ENCODE measurements around a stretch of chr16.

DNA sequence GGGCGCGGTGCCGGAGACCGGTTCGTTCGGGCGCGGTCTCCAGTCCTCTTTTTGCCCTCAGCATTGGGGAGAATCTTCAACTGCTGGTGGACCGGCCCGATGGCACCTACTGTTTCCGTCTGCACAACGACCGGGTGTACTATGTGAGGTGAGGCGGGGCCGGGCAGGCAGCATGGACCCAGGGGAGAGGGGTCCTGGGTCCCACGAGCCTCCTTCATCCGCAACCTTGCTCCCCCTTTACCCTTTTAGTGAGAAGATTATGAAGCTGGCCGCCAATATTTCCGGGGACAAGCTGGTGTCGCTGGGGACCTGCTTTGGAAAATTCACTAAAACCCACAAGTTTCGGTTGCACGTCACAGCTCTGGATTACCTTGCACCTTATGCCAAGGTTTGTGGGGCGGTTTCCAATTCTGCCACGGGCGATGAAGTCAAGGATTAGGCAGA, 395 bp downstream of the NIP7 start:
- PRO-cap, 2 experiments = no peak in any of the 2 experiments

DNA sequence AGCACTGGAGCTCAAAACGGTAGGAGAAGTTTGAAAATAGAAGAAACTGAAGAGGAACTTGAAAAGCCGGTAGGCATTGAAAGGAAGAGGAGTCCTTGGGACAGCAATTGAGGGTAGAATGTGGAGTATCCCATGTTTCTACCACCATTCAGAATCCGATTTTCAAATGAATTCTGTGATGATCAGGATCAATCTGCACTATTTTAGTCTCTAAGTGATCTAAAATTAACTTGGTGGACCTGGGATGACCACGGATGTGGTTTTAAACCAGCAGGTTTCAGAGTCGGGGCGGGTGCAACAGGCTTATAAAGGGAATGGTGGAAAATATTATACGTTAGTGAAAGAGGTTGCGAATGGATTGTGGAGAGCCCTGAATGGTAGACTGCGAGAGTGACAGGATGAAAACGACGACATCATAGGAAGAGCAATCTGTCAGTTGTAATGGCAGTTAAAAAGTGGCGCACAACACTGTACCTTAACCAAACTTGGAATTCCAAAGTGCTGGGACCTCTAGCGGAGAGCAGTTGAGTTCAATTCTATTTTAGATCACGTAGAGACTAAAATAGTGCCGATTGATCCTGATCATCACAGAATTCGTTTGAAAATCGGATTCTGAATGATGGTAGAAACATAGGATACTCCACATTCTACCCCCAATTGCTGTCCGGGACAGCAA, 1.3 kb upstream of the CYB5B start:
- PRO-cap, 2 experiments = no peak in any of the 2 experiments

- PRO-cap, 2 experiments = no peak in any of the 2 experiments
Observed at GRCh38 chr16:69569247-69569716, 3.5 kb downstream of the NFAT5 start.

GRCh38 chr16:69599513-69600655, 34.1 kb downstream of the NFAT5 start:
- PRO-cap, 2 experiments = no peak in any of the 2 experiments

DNA sequence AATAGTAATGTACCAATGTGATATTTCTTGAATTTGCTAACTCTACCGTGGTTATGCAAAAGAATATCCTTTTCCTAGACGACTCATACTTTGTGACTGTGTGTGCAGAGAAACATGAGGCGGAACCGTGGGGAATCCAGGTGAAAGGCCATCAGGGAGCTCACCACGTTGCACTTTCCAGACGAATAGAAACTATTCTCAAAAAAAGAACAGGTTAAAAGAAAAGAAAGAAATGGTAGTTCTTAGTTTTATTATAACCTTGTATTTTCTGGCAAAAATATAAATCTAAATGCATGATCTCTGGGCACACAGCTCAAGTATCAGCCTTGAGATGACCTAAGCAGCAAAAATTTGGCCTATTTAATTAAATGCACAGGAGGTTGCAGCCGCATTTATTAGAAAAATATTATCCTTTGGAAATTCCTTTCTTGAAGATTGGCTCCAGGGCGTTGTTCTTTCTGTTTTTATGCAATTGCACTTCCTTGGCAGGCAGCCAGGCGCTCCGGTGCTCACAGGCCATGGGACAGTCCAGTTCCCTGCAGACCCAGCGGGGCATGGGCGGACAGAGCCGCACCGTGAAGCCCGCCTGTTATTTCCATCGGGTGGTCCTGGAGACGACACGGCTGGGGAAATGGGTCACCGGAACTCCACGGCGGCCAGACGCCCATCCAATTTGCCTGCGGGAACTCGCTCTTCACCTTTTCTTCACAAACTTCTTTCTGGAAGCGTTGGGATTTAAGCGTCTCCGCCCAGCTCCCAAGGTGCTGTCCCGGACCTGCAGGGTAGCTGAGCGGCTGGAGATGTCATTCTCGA, 12.9 kb downstream of the NOB1 start:
- PRO-cap, 2 experiments = no peak in any of the 2 experiments

- PRO-cap, 2 experiments = peak in 1 of 2 experiments; most common plus-strand start chr16:69839379 (in 1); most common minus-strand start chr16:69839317 (in 1)
Observed at GRCh38 chr16:69838932-69839679, 77.0 kb downstream of the WWP2 start.

- PRO-cap, 2 experiments = no peak in any of the 2 experiments
Observed at GRCh38 chr16:69887990-69888597, 63.0 kb upstream of the CLEC18A start.

- PRO-cap, 2 experiments = no peak in any of the 2 experiments
Observed at GRCh38 chr16:69935772-69936508, 15.2 kb upstream of the CLEC18A start.

GRCh38 chr16:69942144-69942666, 8.9 kb upstream of the CLEC18A start:
- PRO-cap, 2 experiments = no peak in any of the 2 experiments

DNA sequence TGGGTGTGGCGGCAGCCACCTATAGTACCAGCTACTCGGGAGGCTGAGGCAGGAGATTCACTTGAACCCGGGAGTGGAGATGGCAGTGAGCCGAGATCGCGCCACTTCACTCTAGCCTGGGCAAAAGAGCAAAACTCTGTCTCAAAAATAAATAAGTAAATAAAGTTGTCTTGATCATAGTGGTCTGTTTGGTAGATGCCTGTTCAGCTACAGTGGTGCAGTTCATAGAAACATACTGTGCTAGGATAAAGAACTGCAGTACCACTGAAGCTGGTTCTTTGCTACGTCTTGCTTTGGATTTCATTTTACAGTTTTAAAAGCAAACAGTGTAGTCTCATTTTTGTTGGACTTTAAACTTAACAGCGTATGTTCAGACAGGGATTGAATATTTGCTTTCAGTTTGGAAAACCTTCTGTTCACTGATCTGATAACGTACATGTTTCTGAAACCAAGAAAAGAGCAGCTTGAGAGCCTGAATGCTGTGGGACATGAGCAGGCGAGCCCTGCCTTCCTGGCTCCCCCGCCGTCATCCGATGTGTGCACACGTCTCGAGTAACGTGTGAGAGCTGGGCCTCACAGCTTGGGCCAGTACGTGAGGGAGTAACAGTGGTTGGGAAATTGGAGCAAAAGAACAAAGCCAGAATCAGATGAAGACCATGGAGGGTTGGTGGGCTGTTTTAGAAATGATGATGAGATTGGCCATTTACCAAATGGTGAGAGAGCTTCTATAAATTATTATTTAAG, 21.0 kb upstream of the CLEC18C start:
- PRO-cap, 2 experiments = no peak in any of the 2 experiments

GRCh38 chr16:70188490-70189017, 15.0 kb downstream of the CLEC18C start:
- PRO-cap, 2 experiments = no peak in any of the 2 experiments

- PRO-cap, 2 experiments = no peak in any of the 2 experiments
Observed at GRCh38 chr16:70252681-70253013, 907 bp upstream of the EXOSC6 start.

DNA sequence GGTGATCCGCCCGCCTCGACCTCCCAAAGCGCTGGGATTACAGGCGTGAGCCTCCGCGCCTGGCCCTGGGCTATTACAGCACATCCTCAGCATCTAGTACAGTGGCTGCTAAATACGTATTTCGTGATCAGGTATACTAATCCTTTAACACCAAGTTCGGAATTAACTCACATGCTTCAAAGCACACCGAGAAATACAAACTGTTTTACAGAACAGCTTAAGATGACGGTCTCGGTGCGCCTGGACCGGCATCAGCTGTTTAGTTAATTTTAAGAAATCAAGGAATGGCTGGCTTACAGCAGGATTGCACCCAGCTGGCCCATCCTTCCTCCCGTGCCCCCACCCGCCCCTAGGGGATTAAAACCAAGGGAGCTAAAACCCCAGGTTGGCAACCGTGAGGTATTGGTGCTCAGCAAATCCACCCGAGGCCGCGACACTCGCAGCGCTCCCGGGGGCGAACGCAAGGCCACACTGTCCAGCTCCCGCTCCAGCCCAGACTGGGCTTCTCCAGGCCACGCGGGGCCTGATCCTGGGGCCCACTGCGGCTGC, 430 bp downstream of the AARS1 start:
- PRO-cap, 2 experiments = peak in 1 of 2 experiments; most common minus-strand start position 473 of the sequence (in 1)

DNA sequence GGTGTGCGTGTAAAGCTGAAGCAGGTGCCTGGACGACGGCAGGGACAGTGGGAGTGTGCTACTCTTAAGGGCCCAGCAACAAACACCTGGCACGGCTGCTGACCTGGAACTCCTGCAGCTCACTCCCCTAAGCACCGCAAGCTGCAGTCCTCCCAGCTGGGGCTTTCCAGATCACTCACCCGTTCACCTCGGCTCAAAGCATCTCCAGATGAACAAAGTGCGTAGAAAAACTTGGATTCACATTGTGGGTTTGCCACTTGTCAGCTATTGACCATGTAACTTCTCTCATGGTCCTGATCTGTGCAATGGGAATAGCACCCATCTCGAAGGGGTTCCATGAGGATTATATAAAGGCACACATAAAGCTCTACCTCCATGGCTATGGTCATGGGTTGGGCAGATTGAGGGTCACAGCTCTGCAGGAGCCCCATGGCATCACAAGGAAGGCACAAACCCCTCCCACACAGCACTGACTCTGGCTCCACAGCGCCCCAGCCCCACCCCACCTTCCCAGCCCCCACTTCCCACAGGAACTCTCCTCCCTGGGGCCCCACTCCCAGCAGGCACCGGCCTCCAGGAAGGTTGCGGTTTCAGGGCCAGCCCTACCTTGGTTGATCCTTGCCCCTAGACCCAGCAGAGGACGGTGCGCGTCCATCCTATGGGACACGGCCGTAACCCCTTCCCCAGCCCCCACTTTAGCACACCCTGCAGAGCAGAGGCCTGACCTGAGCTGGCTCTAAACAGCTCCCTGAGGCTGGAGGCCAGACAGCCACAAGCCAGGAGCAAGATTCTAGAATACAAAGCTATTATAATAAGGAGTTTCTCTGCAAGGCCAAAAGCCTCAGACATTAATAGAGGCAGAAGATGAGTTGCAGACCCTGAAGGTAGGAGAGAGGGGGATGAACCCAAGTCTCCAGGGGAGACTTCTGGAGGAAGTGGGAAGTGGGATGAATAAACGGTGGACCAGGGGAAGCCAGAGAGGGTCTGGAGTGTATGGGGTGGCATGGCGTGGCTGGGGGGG, 21.8 kb downstream of the ST3GAL2 start:
- PRO-cap, 2 experiments = no peak in any of the 2 experiments

- PRO-cap, 2 experiments = no peak in any of the 2 experiments
Observed at GRCh38 chr16:70437502-70438036, 1.3 kb downstream of the ST3GAL2 start.

DNA sequence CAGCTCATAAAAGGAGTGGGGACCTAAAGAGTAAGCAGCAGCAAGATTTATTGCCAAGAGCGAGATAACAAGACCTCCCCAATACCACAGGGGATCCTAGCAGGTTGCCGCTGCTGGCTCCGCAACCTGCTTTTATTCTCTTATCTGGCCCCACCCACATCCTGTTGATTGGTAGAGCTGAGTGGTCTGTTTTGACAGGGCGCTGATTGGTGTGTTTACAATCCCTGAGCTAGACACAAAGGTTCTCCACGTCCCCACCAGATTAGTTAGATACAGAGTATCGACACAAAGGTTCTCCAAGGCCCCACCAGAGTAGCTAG, 4.2 kb upstream of the FCSK start:
- PRO-cap, 2 experiments = no peak in any of the 2 experiments

DNA sequence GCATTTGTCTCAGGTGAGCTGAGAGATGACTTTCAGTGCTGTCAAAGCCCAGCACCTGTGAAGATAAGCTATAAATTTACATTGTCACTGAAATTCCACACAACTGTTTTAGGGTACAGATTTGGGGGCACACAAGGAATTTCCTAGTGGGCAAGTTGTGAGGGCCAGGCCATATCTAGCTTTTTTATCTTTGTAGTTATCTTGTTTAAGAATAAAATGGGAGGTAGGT, 822 bp upstream of the FCSK start:
- PRO-cap, 2 experiments = no peak in any of the 2 experiments

DNA sequence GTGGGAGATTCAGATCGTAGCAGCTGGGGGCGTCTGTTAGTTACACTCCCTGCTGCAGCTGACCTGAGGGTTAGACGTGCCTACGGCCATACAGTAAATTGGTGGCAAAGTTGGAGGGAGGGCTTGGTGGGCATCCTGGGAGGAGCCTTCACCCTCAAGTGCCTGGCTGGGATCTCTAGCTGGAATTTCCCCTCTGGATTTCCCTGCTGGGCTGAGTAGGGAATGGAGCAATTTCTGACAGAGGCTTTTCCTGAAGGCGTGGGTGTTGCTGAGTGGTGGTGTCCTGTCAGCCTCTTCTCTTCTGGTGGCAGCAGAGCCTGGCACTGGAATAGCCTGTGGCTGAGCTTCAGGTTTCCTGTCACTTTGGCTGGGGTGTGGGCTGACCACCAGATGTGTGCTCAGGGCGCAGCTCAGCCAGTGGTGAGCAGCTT, 6.5 kb downstream of the FCSK start:
- PRO-cap, 2 experiments = no peak in any of the 2 experiments

GRCh38 chr16:70467966-70468322, 13.5 kb downstream of the FCSK start:
- PRO-cap, 2 experiments = no peak in any of the 2 experiments

- PRO-cap, 2 experiments = no peak in any of the 2 experiments
Observed at GRCh38 chr16:70548496-70549516, 25.2 kb downstream of the SF3B3 start.

Measured in cerebral cortex (tissue), 2 donors.